Myometrial cell (primary cell): ENCODE measurements around the genes PANK4 and ACTRT2.

GRCh38 chr1:2415355-2416211 lies 3.2 kb upstream of the PEX10 start:
- RAMPAGE, long total RNA: no peak

- RAMPAGE, long total RNA: no peak
These were observed 988 bp upstream of the PLCH2 start for GRCh38 chr1:2474800-2475801.

GRCh38 chr1:2503598-2504523 lies 22.5 kb downstream of the PANK4 start:
- RAMPAGE, long total RNA: no peak

GRCh38 chr1:2525886-2526862 lies at the start of gene PANK4:
Gene PANK4 (minus strand): TSS chr1:2526596.
- RAMPAGE, long total RNA: start-site peak on the minus strand at chr1:2526599-2526616, 395 and 431 reads in 2 replicates

DNA sequence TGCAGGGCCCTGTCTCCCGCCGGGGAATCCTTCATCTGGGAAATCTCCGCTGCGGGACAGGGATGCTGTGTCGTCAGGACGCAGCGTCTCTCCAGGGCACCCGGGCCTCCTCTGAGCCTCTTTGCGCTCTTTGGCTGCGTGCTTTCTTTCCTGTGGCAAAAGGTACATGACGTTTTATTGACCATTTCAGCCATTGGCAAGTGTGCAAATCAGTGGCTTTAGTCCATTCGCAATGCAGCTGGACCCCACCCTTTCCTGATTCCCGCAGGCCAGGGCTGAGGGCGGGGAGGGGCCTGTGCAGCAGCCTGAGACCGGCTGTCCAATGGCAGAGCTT lies 6.1 kb upstream of the TNFRSF14 start:
- RAMPAGE, long total RNA: no peak

- RAMPAGE, long total RNA: no peak
These were observed 7.3 kb downstream of the PRXL2B start for GRCh38 chr1:2593805-2594426.

DNA sequence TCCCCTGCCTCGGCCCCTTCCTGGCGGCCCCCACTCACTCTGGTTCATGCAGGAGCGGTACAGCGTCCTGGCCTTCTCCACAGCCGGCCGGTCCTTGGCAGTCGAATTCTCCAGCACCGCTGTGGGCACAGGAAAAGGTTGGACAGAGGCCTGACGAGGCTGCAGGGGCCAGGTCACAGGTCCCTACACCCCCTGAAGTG lies 22.6 kb downstream of the PRXL2B start:
- RAMPAGE, long total RNA: no peak

- RAMPAGE, long total RNA: no peak
These were observed at the start of gene ACTRT2 for GRCh38 chr1:3021186-3021950. Gene ACTRT2 (plus strand): TSS chr1:3021467.

- RAMPAGE, long total RNA: no peak
These were observed 1.8 kb downstream of the PRDM16 start for GRCh38 chr1:3070795-3071265.

GRCh38 chr1:3072499-3073336 lies 3.7 kb downstream of the PRDM16 start:
- RAMPAGE, long total RNA: no peak

DNA sequence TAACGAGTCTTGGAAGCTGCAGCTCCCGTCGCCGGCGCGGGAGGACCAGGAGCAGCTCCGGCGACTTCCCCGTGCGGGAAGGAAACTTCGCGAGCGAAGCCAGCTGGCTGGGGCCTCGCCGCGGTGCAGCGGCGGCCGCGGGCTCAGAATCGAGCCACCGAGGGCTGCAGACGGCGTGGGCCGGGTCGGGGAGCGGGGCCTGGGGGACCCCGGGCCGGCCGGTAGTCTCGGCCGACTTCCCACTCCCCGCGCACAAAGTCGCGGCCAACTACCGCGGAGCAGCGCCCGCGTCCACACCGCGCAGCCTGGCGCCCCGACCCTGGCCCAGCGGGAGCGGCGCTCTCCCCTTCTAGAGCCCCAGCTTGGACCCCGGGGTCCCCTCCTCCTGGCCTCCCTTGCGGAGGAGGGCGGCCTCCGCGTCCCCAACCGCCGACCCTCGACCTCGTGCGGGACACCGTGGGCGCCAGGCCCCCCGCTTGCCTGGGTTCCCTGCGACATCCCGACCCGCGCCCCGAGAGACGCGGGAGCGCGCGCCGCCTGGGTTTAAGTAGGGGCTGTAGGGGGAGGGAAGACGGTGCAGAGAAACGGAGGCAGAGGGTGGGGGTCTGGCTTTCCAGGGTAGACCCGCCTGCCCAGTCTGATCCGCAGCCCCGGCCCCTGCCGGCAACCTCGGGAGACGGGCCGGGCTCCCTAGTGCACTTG lies 4.6 kb downstream of the PRDM16 start:
- RAMPAGE, long total RNA: no peak

- RAMPAGE, long total RNA: no peak
These were observed 53.4 kb downstream of the PRDM16 start for GRCh38 chr1:3122307-3122864.

GRCh38 chr1:3124909-3125424 lies 56.0 kb downstream of the PRDM16 start:
- RAMPAGE, long total RNA: no peak

GRCh38 chr1:3126091-3127131 lies 57.4 kb downstream of the PRDM16 start:
- RAMPAGE, long total RNA: no peak

DNA sequence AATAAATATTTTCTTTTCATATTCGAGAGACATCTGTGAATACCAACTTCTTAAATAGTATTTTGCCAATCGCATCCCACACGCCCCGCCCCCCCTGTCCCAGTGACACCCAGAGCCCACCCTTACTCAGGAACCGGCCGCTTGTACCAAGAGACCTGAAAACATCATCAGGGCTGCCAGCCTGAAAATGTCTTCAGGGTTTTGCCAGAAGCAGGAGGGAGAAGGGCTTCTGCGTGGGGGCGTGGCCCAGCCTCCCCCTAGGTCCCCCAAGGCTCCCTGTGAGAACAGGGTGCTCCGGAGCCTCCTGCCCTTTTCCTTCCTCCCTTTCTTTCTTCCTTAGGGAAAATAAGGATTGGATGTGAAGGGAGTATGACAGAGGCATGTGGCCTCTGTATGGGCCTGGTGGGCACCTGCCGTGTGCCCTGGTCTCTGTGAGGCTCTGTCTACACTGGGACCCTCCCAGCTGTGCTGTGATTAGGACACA lies 126.5 kb downstream of the PRDM16 start:
- RAMPAGE, long total RNA: no peak

GRCh38 chr1:3204418-3205318 lies 135.7 kb downstream of the PRDM16 start:
- RAMPAGE, long total RNA: no peak

DNA sequence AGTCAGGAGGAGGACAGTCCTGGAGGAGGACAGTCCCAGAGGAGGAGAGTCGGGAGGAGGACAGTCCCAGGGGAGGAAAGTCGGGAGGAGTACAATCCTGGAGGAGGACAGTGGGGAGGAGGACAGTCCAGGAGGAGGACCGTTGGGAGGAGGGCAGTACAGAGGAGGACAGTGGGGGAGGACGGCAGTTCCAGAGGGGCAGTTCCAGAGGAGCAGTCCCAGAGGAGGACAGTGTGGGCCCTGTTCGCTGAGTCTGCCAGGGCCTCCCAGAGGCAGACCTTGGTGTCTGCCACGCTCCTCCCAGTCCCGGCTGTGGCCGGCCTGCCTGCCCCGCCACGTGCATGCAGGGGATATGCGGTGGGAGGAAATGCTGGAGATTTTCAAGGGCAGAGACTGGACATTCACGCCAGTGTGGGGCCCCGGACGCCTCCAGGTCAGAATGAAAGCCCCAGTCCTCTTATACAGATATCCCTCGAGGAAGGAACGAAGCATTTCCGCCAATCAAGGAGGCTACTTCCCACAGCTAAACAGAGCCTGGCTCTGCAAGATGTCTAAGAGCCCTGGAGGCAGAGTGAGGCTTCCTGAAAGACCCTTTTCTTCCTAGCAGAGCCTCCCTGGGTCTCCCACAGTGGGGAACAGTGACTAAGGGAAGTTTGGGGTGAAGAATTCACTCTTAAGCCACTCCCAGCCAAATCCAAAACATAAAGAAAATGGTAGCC lies 183.6 kb upstream of the ARHGEF16 start:
- RAMPAGE, long total RNA: no peak

DNA sequence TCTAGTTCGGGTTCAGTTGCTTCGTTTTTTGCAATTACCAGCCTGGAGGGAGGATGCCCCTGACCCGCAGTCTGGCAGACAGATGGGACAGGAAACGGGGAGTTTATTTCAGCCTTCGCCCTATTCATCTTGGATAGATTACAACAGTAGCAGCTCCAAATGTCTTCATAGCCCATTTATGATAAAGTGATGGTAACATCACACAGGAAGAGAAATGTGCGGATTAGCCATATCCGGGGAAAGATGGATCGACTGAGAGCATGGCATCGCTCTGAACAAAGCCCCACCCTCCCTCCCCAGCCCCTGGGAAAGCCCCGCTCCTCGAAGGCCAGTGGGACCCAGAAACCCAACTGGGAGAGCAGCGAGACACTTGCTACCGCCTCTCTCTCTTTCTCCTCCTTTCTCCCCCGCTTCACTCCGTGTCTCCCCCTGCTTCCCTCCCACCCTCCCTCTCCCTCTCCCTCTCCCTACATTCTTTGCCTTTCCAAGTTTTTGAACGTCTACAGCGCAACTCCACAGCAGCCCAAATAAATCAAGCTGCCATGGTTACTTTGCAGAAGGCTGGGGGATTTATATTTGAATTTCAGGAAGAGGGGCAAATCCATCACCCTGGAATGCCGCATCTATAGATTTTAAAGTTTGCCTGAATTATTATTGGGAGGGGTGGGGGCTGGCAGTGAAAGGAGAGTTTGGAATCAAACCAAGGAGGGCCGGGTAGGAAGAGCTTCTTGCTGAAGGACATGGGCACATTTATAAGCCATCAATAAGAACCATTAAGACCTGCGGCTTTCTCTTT lies 139.5 kb upstream of the ARHGEF16 start:
- RAMPAGE, long total RNA: no peak

GRCh38 chr1:3351355-3352181 lies 102.9 kb upstream of the ARHGEF16 start:
- RAMPAGE, long total RNA: no peak

GRCh38 chr1:3366058-3366524 lies 88.4 kb upstream of the ARHGEF16 start:
- RAMPAGE, long total RNA: no peak